Epithelial cell of esophagus (primary cell): ENCODE measurements around the genes KLRG1, KLRB1 and OLR1.

- RRBS, result no CpG with 5 or more reads among the region's 1 CpG
Measured at GRCh38 chr12:8951756-8952222, 2.3 kb upstream of the M6PR start.

GRCh38 chr12:8989282-8989928, at the start of gene KLRG1:
Gene KLRG1 (plus strand): TSS chr12:8989546.
- RRBS, result no CpG with 5 or more reads among the region's 3 CpGs

GRCh38 chr12:8991768-8992520, 2.6 kb downstream of the KLRG1 start:
- RRBS, result no CpG with 5 or more reads among the region's 5 CpGs

DNA sequence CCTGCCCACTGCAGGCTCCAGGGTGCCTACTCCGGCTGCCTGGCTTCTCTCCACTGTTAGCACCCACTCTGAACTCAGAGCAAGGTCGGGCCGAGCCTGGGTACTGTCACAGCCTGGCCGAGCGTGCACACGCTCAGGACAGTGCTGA, 50.5 kb downstream of the A2M start:
- RRBS, result no CpG with 5 or more reads among the region's 6 CpGs

DNA sequence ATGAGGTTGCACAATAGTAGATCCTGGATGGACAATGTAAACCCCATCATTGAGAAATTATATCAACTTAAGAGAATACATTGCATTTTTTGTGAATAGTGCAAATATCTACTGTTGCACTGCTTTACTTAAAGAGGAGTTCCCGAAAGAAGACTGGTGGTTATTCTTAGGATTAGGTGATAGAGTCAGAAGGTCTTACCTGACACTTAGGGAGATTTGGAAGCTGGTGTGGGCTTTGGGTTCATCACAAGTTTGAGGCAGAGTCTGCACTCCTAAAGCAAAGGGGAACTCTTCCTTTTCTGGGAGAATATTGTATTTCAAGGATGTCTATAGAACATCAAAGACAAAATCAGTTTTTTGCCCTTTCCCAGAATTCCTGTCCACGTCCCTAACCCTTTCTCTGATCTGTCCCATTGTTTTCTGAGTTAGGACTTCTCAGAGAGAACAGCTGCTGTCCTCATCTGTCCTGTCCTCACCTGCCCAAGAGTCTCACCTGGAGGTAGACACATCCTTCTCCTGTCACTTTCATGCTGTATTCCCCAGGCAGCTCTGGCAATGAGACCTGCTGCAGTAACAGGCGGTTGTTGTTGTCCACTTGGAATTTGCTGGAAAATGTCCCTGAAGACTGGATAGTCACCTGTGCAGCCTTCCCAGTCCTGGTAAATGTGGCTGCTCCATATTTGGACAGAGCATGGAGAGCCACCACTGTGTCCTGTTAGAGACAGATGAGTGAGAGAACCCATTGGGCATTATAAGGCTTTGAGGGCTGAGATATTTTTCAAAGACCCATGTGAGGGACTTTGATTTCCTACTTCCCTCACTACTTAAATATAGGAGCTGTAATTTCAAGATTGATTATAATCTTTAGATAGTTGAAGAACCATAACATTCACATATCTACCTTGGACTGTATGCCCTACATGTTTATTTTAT, 43.3 kb downstream of the A2M start:
- RRBS, result no CpG with 5 or more reads among the region's 3 CpGs

DNA sequence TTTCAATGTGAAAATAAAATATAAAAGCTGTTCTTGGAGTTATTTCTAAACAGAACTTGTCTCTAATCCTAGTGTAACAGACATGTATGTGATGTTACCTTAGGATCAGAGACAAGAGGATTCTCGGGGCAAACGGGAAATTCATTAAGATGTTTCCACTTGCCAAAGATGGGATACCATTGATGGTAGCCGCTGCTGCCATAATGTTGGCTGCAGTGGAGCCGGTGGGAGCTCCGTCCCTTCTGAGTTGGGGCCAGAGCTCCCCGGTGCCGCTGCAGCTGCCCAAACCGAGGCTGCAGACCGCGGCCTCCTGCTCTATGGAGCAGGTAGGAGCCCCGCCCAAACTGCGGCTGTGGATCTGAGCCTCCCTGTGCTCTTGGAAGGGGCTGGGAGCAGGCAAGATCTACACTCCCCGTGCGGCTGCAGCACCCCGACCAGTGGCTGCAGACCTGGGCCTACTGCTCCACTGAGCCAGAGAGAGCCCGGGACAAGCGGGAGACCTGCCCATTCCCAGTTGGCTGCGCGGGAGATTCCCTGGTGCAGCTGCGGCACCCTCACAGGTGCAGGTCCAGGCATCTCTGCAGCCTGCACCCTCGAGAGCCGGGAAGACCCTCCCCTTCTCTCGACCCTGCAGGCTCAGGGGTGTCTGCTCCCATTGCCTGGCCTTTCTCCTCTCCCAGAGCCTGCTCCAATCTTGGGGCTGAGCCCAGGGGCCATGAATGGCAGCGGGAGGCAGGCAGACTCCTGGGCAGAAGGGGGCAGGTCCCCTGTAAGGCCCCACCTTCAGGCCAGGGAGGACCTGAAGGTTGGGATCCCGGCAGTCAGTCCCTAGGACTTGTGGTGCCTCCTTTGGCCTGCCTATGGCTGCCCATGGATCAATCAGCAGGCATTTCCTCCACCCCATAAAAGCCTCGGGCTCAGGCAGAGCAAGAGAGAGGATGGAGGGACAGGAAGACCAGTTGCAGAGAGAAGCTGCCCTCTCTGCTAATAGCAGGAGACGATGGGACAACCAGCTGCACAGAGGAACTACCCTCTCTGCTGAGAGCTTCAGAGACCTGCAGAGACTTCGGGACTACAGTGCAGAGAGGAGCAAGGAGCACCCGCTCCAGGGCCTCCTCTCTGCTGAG, 8.7 kb upstream of the A2M start:
- RRBS, result no CpG with 5 or more reads among the region's 29 CpGs

GRCh38 chr12:9167382-9167677, 40.9 kb downstream of the PZP start:
- RRBS, result no CpG with 5 or more reads among the region's 4 CpGs

GRCh38 chr12:9169887-9170612, 38.1 kb downstream of the PZP start:
- RRBS, result no CpG with 5 or more reads among the region's 12 CpGs

- RRBS, result no CpG with 5 or more reads among the region's 22 CpGs
Measured at GRCh38 chr12:9284177-9284930, 76.2 kb upstream of the PZP start.

GRCh38 chr12:9607576-9608182, at the start of gene KLRB1:
Gene KLRB1 (minus strand): TSS chr12:9607916.
- RRBS, result no CpG with 5 or more reads among the region's 3 CpGs

- RRBS, result 2% methylated on average over 18 of the region's 56 CpGs
Measured at GRCh38 chr12:9647787-9648780, 21.4 kb upstream of the CLEC2D start.

GRCh38 chr12:9702057-9702851, 32.7 kb downstream of the CLEC2D start:
- RRBS, result no CpG with 5 or more reads among the region's 5 CpGs

- RRBS, result no CpG with 5 or more reads among the region's 43 CpGs
Measured at GRCh38 chr12:9739695-9740432, 20.8 kb downstream of the CD69 start.

- RRBS, result no CpG with 5 or more reads among the region's 3 CpGs
Measured at GRCh38 chr12:9763031-9763530, 2.4 kb upstream of the CD69 start.

DNA sequence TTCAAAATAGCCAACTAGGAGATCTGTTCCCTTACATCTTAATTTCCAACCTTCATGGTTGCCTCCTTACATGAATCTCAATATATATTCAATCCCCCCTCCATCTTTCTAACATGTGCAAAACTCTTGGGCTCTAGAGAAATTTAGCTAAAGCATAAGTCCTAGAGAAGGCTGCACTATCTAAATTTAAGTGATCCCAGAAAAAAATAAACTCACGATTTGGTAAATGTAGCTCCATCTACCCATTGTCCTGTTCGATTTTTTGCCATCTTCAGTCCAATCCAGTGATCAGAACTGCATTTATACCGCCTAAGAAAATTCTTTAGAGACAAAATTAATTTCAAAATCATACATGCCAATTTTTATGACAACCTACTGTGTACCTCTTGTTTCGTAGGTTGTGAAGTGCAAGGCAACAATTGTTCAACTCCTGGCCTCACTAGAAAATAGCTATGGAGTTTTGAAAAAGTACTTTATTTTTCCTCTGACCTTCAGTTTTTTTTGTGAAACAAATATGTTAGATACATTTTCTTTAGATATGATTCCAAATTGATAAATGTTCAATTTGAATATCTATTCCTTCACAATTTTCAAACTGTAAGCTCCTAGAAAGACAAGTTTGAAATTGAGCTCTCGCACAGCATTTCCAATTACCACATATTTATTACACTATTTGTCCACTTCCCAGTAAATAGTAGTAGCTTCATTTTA, 14.8 kb downstream of the CLEC2B start:
- RRBS, result no CpG with 5 or more reads among the region's 5 CpGs

DNA sequence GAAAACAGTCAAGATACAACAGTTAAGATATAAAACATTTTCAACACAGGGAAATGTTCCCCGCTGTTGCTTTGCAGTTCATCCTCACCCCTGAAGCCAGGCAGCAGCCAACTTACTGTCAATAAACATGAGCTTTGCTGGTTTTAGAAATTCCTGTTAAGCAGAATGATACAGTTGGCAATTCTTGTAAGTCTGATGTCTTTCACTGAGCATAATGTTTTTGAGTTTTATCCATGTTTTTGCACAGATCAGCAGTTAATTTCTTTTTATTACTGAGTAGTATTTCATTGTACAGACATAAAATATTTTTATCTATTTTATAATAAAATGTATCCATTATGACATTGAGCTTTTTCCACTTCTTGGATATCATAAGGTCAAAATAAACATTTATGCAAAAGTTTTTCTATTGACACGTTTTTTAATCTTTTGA, 1.3 kb upstream of the CLEC2B start:
- RRBS, result no CpG with 5 or more reads among the region's 2 CpGs

DNA sequence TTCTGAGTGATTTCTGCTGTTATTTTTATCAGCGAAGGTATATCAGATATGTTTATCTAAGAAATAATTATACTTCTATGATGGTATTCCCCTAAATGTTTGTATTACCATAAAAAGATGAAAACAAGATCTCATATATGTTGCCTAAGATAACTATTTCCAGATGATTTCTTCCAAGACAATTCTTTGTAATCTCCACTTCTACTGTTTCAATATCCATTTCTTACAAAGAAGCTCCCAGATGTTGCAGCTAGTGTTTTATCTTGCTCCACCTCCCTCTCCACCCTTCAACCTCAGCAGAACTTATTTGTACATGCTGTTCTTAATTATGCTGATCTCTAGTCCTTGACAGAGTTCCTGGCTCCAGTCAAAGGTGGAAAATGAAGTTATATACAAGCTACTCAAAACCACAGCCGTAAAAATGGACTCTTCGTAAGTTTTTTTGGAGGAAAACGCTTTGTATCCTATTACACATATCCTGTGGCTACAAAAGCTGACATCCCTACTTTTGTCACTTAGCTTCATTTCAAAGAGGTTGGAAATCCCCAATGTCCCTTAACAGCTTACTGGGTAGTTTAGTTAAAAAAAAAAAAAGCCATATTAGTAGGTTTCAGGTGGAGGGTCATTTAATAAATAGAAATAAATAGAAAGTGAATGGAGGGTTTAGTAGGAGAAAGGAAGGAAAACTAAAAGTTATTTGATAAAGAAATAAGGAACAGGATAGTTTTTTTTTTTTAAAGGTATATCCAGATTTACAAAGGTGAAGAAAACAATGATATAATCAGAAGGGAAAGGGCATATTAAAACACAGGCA, 1.2 kb downstream of the CLEC1A start:
- RRBS, result no CpG with 5 or more reads among the region's 4 CpGs

GRCh38 chr12:10171648-10172557, at the start of gene OLR1:
Gene OLR1 (minus strand): TSS chr12:10172132.
- RRBS, result no CpG with 5 or more reads among the region's 8 CpGs